Vein endothelial cell (primary cell): ENCODE measurements around the genes PLET1, DRD2, NNMT and NXPE4.

GRCh38 chr11:112260690-112261083, at the start of gene PLET1:
Gene PLET1 (minus strand): TSS chr11:112260860.
- CAGE, long polyA plus RNA: no peak

DNA sequence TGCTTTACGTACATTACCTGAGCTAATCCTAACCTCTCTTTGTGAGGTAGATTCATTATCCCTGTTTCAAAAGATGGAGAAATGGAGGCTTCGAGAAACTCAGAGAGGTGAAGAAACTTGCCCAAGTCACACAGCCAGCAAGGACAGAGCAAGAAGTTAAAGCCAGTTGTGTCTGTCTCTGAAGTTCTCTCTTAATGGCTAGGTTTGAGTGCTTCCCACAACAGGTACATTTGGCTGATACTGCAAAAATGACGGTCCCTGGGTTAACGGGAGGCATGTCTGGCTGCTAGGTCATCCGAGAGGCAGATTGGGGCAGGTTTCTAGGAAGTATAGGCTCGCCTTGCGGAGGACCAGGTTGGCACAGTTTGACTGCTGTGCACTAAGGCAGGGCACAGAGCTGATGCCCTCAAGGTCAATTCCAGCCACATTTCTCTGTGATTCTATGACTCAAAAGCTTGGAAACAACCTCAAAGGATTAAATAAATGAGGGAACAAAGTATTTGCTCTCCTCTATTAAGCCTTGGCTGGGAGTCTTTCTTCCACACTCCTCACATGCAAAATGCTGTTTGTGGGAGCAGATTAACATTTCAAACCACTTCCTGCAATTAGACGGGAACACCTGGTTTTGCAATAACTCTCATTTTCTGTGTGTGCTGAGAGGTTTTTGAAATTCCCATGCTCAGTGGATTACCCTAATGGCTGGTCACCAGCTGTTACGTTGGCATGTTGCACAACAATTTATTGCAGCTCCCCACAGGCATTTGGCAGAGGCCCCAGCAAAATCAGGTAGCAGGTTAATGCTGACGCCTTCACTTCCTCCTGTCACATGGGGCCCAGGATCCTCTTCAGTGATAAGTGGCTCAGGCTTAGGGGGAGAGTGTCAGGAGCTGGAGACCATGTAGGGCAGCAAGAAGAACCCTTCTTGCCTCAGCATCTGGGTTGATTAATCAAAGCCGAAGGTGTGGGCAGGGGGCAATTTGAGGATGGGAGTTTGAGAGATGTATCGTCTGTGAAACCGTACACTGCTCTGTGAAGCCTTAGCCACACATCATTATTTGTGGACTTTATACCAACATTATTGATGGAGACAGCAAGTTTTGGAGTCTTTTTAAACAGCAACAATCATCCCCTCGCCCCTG, 61.0 kb upstream of the PLET1 start:
- CAGE, long polyA plus RNA: no peak

DNA sequence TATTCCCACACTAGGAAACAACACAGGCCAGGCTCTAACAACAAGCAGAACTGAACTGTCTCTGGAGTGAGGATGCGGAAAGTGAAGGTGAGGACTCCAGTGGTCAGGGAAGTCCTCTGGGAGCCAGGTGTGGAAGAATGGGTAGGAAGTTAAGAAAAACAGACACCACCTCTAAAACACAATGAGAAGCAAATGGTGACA, 298.5 kb upstream of the PLET1 start:
- CAGE, long polyA plus RNA: no peak

DNA sequence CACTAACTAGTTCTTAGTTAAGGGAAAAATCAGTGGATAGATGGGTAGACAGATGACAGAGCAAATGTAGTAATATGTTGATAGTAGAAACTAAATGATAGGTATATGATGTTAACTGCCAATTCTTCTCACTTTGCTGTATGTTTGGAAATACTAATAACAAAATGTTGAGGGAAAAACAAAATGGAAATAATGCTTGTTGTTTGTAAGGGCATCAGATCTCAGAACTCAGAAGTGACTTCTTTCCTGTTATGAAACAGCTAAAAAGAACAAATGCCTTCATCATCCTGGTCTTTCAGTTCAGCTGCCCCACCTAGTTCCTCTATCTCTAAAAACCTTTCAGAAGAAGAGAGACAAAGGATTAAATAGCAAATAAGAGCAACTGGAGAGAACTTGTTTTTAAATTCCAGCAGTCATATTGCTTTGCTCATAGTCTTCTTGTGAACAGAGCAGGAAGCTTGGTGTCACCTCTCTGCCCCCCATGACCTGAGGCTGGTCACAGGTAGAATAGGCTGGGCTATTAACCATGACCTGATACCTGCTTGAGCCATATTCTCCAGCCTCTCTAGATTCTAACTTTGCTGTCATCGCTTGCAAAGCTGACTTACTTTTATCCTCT, 345.3 kb upstream of the NCAM1 start:
- CAGE, long polyA plus RNA: no peak

DNA sequence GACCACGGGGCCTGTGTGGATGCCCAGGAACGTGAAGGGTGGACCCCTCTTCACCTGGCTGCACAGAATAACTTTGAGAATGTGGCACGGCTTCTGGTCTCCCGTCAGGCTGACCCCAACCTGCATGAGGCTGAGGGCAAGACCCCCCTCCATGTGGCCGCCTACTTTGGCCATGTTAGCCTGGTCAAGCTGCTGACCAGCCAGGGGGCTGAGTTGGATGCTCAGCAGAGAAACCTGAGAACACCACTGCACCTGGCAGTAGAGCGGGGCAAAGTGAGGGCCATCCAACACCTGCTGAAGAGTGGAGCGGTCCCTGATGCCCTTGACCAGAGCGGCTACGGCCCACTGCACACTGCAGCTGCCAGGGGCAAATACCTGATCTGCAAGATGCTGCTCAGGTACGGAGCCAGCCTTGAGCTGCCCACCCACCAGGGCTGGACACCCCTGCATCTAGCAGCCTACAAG, 11.8 kb downstream of the ANKK1 start:
- CAGE, long polyA plus RNA: no peak

DNA sequence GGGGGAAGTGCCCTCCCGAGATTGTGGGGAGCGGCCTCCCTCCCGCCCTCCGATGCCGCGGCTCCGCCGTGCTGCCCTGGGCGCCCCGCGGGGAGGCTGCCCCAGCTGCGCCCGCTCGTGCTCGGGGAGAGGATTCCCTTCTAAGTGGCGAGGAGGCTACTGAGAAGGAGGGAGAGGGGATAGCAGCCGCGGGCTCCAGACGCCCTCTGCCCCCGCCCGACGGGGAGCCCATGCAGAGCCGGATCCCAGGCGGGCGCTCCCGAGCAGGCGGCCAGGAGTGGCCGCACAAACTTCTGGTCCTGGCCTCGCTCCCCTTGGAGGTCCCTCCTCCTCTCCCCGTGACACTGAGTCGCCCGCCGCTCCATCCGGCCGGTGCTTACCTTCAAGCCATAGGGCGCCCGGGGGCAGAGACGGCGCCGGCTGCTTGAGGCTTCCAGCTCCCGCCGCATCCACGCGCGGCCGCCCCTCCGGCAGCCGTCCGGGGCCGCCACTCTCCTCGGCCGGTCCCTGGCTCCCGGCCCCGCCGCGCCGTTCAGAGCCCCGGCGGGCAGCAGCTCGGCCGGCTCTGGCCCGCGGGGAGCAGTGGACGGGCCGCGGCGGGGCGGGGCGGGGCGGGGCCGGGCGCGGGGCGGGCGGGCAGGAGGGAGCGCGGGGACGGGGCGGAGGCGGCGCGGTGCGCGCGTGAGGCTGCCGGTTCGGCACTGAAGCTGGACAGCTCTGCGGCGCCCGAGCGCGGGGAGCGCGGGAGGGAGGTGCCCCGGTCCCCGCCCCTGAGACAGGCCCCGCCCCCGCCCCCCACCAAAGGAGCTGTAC, at the start of gene DRD2:
TSS of gene DRD2 (minus strand) at position 703 of the 813 bp plus-strand sequence.
- CAGE, long polyA plus RNA: no peak

- CAGE, long polyA plus RNA: no peak
These were observed 37.4 kb downstream of the USP28 start for GRCh38 chr11:113837804-113838593.

GRCh38 chr11:114057963-114058329, 1.6 kb upstream of the ZBTB16 start:
- CAGE, long polyA plus RNA: no peak

- CAGE, long polyA plus RNA: no peak
These were observed 7.5 kb downstream of the ZBTB16 start for GRCh38 chr11:114067000-114067512.

DNA sequence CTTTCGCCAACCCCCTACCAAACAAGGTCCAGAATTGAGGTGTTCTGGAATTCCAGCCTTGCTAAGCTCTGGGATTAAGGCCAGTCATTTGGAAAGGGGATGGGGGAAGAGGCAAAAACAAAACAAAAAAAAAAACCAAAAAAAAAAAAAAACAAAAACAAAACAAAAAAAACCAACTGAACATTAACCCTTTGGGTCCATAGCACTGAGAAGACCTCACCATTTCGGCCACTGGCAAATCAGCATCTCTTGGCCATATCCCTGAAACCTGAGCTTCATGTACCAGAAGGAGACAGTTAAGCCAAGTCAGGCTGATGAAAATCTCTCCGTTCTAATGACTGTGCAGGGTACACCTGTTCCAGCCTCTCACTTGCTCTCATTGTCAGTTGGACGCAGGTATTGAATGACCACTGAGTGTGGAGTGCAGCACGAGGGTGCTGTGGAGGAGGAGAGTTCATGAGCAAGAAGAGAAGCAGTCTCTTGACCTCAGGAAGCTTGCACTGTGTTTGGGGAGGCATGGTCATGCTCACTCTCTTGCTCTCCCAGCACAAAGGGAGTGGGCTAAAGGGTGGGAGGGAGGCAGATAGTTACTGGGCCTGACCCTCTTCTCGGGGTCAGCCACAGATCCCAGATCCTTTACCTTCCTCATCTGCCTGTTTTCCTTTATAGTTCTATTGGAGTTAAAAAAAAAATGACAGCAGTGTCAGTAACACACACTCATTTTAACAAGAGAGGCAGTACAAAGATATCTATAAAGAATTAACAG, 65.1 kb downstream of the ZBTB16 start:
- CAGE, long polyA plus RNA: no peak

DNA sequence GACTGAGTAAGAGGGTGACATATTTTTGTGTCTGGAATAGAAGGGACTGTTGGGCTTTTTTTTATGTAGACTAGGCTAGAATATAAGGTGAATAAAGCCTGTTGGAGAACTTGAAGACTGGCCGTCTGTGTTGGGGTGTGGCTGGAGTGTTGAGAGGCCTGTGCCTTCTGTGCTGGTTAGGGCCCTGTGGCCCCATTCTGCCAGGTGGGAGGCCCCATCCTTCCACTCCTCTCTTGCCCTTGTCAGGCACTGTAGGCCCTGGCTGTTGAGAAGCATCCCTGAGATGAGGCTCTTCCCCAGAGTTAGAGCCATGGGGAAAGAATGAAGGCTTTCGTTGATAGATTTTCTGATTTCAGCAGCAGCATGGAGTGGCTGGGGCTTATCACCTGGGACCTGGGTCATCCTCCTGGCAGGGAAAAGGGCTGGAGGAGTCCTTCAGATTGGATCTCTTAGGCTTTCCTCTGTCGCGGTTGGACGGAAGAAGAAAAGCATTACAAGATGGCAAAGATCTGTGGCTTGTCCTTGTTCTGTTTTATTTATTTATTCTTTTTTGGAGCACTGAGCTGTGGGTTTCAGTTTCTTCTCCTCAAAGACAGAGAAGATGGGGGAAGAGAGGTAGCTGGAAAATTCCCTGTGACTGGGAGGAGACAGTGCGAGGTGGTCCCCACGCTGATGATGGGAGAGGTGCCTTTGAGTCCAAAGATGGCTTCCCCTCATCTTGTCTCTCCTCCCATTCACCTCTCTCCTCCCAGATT, 102.4 kb downstream of the ZBTB16 start:
- CAGE, long polyA plus RNA: no peak

GRCh38 chr11:114165212-114165792, 105.8 kb downstream of the ZBTB16 start:
- CAGE, long polyA plus RNA: no peak

GRCh38 chr11:114167773-114168623, 108.5 kb downstream of the ZBTB16 start:
- CAGE, long polyA plus RNA: no peak

- CAGE, long polyA plus RNA: no peak
These were observed 111.8 kb downstream of the ZBTB16 start for GRCh38 chr11:114170935-114172032.

DNA sequence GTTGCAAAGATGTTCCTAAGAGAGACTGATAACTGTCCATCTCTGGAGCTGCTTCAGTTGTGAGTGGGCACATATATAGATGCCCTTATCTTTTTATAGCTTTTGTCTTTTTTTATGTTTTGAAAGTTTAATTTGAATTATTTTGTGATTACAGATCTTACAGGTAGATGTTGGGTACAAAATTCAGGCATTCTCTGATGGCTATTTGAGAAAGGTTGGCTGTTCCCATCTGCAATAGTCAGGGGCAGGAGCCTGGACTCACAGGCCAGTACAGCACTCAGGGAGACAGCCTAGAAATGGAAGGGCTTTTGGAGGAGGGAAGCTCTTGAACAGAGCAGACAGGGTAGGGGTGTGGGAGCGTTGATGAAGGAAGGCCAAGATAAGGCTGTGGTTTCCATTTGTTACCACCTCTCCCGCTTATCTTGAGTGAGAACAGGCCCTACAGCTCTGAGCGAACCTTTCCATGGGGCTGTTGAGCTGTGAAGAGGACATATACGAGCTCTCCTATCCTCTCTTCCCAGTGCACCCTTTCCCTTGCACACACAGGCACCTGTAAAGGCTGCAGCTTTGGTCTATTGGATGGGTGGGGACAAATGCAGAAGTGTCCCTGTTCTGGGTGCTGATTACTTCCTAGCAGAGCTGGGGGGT, 80.4 kb upstream of the NNMT start:
- CAGE, long polyA plus RNA: no peak

DNA sequence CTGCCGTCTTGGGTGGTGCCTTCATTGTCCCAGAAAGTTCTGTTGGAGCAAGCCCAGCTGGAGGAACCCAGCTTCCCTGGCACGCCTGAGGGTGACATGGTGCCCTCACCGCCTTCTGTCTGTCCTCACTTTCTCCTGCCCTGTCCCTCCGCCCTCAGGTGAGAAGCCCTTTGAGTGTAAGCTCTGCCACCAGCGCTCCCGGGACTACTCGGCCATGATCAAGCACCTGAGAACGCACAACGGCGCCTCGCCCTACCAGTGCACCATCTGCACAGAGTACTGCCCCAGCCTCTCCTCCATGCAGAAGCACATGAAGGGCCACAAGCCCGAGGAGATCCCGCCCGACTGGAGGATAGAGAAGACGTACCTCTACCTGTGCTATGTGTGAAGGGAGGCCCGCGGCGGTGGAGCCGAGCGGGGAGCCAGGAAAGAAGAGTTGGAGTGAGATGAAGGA, 46.0 kb upstream of the NNMT start:
- CAGE, long polyA plus RNA: no peak

DNA sequence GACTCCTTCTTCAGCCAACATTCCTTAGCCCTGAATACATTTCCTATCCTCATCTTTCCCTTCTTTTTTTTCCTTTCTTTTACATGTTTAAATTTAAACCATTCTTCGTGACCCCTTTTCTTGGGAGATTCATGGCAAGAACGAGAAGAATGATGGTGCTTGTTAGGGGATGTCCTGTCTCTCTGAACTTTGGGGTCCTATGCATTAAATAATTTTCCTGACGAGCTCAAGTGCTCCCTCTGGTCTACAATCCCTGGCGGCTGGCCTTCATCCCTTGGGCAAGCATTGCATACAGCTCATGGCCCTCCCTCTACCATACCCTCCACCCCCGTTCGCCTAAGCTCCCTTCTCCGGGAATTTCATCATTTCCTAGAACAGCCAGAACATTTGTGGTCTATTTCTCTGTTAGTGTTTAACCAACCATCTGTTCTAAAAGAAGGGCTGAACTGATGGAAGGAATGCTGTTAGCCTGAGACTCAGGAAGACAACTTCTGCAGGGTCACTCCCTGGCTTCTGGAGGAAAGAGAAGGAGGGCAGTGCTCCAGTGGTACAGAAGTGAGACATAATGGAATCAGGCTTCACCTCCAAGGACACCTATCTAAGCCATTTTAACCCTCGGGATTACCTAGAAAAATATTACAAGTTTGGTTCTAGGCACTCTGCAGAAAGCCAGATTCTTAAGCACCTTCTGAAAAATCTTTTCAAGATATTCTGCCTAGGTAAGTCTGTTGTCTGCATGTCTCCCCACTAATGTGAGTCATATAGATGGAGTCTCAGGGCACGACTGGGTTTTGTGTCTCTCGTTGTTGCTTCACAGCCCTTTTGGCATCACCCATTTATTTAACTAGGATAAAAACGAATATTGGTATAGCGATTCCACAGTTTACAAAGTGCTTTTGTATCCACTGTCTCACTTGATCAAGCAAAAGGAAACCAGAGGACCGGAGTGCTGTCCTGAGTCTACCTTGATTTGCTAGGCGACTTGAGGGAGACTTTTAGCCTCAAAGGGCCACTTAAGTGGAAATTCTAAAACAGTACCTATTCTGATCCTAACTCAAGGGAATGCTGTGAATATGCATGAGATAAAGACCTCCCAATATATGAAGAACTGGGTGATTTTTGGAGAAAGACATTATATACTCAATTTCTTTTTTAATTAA, at the start of gene NNMT:
TSS of gene NNMT (plus strand) at position 408 of the 1,160 bp plus-strand sequence.
- CAGE, long polyA plus RNA: start-site peak on the plus strand centred at position 458 of the sequence, 189 bp wide, 1,215 and 1,736 reads in 2 replicates

DNA sequence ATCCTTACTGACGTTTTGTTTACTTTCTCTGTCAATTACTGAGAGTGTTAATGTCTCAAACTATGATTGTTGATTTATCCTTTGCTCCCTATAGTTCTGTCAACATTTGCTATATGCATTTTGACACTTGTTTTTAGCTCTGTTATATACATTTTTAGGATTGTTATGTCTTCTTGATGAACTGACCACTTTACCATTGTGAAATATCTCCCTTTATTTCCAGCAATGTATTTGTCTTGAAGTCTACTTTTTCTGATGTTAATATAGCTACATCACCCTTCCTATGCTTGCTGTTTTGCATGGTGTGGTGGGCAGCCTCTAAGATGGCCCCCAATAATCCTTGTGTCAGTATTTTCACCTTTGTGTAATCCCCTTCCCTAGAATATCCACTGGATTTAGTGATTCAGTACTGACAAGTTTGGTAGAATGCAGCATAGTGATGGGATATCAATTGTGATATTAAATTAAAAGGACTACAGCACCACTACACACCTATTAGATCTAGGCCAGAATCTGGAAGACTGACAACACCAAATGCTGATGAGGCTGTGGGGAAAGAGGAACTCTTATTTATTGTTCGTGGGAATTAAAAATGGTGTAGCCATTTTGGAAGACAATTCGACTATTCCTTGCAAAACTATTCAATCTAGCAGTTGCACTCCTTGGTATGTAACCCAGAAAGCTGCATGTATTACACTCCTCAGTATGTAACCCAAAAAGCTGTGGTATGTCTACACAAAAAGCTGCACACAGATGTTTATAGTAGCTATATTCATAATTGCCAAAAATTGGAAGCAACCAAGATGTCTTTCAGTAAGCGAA, 4.6 kb downstream of the NNMT start:
- CAGE, long polyA plus RNA: no peak

DNA sequence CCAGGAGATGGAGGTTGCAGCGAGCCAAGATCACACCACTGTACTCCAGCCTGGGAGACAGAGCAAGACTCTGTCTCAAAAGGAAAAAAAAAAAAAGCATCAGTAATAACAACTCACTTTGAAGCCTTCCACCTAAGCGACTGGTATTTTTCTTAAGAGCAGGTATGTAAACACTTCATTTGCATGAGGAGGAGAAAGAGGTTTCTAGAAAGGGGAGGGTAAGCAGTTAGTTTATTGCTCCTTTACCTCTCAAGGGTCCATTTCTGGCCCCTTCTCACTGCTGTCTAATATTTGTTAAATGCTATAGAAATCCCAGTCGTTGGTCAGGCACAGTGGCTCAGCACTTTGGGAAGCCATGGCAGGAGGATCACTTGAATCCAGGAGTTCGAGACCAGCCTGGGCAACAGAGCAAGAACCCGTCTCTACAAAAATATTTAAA, 22.7 kb downstream of the NNMT start:
- CAGE, long polyA plus RNA: no peak

- CAGE, long polyA plus RNA: no peak
These were observed at the start of gene NXPE4 for GRCh38 chr11:114595470-114596144. Gene NXPE4 (minus strand): TSS chr11:114595786.